Monocyte (primary cell): ENCODE results near the genes SMARCAL1 and RPL37A.

DNA sequence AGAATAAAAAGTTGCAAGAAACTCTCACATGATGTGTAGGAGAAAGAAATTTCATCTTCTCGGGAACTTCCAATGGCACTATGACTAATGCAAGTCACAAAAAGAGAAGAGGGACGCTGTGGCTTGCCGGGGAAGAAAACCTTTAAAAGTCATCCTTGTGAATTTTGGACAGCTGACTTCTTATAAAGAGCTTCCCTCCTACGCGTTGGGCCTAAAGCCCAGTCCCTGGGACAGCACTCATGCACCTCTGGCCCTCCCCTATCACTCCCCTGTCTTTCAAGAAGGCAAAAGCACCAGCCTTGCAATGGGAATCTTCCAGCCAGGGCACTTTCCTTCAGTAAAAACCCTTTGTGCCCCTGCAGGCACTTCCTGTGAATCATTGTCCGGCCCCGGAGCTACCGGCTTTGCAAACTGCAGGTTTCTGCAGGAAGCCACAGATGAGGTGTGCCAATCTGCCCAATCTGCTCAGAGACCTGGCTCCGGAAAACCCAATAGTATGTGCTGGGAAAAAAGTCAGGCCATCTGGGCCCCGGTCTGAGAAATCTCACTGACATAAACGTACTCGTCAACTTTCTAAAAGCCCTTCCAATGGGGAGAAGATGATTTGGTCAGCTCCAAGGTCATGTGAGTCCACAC lies 7.1 kb downstream of the MREG start:
- PRO-cap, 2 experiments, result no peak in any of the 2 experiments

DNA sequence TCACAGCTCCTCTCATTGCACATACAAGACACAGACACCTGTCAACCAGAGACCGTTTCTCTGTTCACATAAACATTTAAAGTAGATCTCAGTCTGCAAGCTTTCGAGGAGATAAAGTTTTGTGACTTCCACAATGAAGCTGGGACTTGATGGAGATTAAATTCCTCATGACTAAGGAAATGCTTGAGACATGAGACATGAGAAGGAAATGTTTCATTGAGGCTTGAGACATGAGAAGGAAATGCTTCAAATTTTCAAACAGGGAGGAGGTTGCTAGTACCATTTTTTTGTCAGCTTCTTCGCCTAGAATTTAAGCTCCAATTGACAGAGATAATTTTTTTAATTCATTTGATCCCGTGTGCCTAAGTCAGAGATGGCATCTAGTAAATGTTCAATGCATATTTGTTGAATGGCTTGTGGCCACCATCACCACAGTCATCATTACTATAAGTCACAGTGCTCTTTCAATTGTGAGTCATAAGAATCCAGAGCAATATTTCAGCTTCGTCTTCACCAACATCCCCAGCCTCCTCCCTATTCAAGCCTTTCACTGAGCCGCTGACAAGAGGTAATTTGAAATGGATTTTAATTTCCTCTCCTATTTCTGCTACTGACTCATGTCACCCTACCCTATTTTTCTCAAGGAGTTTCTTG lies 553 bp upstream of the MARCHF4 start:
- PRO-cap, 2 experiments, result no peak in any of the 2 experiments

- PRO-cap, 2 experiments, result peak in 1 of 2 experiments; most common plus-strand start chr2:216412562 (in 1); most common minus-strand start chr2:216412696 (in 1)
These were observed at the start of gene SMARCAL1 for GRCh38 chr2:216411985-216413029. Gene SMARCAL1, plus strand, starts transcription at chr2:216412484.

- PRO-cap, 2 experiments, result peak in 2 of 2 experiments; most common plus-strand start chr2:216498845 (in 2)
These were observed at the start of gene RPL37A for GRCh38 chr2:216498580-216499670. Gene RPL37A, plus strand, starts transcription at chr2:216498844.

- PRO-cap, 2 experiments, result no peak in any of the 2 experiments
These were observed 1.3 kb downstream of the RPL37A start for GRCh38 chr2:216499671-216500628.

DNA sequence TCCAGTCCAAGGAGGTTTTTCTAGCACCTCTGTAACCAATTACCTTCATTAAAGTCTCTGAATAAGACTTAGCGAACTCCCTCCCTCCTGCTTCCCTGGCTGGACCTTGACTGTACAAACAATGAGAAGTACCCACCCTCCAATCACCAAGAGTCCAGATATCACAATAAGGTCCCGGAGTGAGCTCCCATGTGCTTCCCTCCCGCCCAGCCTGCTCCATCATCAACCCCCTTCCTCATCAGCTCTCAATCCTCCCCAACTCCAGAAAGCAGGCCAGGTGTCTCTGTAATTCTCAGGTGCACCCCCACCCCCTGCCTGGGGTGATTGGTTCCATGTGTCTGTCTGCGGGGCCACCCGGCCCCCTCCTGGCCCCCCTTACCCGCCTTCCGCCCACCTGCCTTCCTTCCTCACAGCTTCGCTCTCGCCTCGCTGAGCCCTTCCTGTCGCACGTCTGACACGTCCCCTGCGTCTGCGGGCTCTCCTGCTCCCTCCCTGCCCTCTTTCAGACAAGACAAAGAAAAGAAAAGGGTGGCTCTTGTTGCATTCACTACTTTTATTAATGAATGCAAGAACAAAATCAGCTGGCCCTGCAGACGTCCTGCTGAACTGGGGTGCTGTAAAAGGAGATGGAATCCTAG lies 26.6 kb upstream of the IGFBP2 start:
- PRO-cap, 2 experiments, result no peak in any of the 2 experiments

DNA sequence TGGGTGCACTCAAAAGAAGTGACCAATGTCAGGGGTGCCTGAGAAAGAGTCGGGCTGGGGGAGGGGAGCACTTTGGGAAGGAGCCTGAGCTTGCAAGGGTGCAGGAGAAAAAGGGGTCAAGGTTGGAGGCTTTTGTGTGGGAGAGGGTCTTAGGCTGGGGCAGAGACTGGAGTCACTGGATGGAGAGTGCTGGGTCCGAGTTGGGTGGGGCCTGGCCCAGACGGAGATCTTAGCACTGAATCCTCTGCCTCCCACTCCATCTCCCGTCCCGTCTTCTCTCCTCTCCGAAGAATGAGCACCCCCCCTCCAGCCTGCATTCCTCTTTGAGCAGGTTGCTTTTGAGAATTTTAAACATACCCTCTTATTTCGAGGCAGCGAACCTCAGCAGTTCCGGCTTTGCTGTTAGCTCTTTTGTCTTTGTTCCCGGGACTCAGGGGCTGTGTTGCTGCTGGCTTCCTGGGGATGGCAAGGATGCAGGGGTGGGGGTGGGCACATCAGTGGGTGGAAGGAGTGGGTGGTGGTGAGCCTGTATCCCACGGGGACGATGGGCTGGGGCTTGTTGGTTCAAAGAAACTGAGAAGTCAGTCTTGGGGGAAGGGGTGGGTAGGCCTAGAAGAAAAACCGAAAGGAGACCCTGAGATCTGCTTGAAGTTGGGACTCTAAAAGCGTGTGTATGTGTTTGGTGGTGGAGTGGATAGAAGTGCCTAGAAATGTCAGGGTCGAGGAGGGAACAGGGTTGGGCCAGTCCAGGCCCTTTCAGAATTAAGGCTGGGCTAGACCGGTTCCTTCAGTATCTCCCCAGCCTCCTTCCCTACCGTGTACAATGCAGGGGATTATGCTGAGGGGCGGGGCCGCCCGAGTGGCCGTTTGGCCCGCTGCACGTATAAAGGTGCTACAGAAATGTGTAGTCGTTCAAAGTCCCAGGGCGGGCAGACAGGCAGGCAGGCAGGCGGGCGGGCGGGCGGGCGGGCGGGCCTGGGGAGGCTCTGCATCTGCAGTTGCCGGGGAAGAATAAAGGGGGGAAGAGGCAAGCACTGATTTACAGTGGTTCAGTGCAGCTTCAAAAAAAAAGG lies 3.1 kb downstream of the IGFBP2 start:
- PRO-cap, 2 experiments, result no peak in any of the 2 experiments

- PRO-cap, 2 experiments, result no peak in any of the 2 experiments
These were observed 26.2 kb downstream of the IGFBP2 start for GRCh38 chr2:216659305-216659878.

GRCh38 chr2:216676079-216677036 lies 19.0 kb downstream of the IGFBP5 start:
- PRO-cap, 2 experiments, result no peak in any of the 2 experiments

DNA sequence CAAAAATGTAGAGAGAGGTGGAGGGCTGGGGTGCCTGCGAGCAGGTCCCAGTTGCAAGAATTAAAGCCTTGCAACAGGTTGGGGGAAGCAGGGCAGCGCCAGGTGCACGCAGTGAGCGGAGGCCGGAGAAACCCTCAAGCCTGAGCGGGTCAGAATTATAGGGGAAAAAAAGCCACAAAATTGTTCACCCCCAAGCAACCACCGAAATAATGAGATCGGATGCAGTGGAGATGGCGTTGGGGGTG lies 499 bp downstream of the IGFBP5 start:
- PRO-cap, 2 experiments, result no peak in any of the 2 experiments

DNA sequence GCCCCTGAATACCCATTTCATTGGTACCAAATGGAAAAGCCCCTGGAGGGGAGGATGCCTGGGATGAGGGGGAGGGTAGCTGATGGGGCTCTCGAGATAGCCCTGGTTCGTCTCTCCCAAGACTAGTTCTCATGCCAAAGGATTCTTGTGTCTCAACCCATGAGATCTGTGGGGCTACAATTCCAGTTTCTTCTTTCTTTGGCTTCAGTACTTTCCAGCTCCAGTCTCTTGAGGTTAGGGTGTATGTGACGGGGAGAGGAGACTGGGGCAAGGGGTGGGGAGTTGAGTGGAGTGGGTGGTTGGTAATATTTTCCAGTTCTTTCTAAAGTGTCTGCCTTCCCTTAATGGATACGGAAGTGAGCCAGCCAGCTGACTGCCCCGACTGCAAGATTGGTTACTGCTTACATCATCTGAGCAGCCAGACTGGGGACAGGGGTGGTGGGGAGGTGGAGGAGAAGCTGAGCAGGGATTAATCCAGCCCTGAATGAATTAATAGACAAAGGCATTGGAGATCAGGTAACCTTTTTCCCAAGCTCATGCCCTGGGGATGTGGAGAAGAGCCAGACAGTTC lies 67.8 kb downstream of the TNP1 start:
- PRO-cap, 2 experiments, result no peak in any of the 2 experiments

- PRO-cap, 2 experiments, result no peak in any of the 2 experiments
These were observed 302.8 kb upstream of the TNP1 start for GRCh38 chr2:217162450-217163187.

GRCh38 chr2:217387821-217388458 lies 528.1 kb upstream of the TNP1 start:
- PRO-cap, 2 experiments, result no peak in any of the 2 experiments

DNA sequence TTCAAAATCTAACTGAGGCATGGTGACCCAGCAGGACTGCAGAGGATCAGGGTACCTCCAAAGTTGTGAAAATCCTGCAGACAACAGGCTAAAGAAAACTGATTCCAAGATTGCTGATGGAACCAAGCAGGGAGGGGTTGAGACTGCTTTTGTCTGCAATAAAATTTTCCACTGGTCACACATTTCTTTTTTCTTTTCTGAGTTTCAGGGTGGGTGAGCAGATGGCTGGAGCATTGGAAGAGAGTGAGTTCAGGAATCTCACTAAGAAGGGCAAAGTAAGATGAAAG lies 321.0 kb downstream of the TNS1 start:
- PRO-cap, 2 experiments, result no peak in any of the 2 experiments

DNA sequence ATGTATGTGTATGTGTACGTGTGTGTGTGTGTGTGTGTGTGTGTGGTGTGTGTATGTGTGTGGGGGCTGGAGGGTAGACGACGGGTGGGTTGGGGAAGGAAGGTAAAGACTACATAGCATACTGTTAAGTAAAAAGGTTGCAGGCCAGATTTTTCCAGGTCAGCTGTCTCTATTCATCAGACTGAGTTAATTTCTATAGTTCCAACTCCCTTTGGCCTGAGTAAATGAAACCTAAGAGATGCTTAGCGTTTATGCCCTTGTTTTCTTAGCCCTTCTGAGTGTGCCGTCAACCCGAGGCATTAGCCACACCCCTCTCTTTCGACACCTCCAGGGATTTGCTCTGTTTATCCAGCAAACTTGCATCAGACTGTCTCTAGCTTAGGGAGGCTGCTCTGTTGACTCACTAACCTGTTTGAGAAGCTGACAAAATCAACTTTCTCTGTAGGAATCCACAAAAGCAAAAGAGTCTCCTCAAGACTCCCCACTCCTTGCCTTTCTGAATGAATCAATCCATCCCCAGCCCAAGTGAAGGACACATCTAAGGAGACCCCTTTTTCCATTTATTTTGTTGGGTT lies 317.6 kb downstream of the TNS1 start:
- PRO-cap, 2 experiments, result no peak in any of the 2 experiments

GRCh38 chr2:217698484-217699280 lies 304.1 kb downstream of the TNS1 start:
- PRO-cap, 2 experiments, result no peak in any of the 2 experiments

DNA sequence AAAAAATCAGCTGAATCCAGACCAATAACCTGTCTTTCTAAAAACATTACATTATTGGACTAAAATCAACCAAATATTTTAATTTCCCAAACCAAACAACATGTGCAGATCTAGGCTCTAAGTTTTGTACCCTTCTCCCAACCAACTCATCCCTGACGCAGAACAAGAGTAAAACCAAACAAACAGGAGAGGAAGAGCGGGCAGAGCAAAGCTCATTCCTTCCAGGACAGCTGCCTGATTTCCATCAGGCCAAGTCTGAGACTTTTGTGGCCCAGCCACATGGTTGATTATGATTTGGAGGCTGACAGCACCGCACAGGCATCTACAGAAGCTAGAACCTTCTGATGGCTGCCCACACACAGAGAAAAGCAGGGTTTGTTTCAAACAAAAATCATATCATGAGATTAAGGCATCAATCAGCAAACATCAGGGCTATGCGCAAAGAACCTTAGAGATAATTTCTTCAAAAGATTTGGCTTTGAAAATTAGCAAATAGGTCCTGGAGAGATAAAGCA lies 262.6 kb downstream of the TNS1 start:
- PRO-cap, 2 experiments, result no peak in any of the 2 experiments

- PRO-cap, 2 experiments, result no peak in any of the 2 experiments
These were observed 232.4 kb downstream of the TNS1 start for GRCh38 chr2:217770297-217770859.

GRCh38 chr2:217801035-217801672 lies 201.6 kb downstream of the TNS1 start:
- PRO-cap, 2 experiments, result no peak in any of the 2 experiments

DNA sequence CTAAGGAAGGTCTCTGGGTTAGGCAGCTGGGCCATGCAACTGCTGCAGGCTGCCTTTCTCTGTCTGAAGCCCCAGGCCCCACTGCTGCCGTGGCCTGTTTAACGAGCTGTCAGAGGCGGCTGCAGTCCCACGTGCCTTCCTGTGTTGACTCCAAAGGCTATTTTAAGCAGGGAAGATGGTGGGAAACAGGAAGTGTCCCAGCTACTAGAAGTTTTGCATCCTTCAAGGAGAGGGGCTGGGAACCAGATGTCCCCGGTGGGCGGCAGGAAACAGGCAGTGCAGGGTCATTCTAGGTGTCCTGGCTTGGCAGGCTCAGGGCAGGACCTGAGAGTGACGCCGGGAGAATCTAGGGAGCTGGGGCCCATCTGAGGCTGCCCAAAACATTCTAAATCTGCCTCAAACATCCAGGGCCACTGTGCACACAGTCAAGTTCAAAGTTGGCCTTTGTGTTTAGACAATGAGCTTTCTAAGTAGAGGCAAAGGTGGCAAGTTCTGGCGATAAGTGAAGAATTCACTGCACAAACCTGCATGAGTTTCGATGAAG lies 186.2 kb downstream of the TNS1 start:
- PRO-cap, 2 experiments, result no peak in any of the 2 experiments